ENCODE measurements around a stretch of chr2.

DNA sequence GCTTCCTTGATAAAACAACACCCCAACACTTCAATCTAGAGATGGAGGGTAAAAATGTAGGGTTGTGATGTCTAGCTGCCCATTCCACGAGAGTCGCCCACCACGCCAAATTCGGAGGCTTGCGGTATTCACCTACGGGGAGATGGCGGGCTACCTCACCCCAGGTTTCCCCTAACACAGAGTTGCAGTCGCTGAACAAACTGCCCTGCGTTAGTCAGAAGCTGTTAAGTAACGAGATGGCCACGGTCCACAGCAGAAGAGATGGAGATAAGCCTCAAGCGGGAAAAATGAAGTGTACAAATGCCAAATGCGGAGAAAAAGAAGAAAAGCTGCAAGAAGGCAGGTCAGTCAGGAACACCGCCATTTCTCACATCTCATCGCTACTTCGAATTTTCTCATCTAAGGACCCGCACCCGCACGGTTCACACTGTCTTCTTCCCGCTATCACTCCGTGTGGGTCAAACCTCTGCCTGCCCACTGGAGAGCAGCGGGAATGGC, 417 bp downstream of the ASB3 start:
- PRO-cap = no peak
- RRBS = no CpG with 5 or more reads among the region's 22 CpGs

DNA sequence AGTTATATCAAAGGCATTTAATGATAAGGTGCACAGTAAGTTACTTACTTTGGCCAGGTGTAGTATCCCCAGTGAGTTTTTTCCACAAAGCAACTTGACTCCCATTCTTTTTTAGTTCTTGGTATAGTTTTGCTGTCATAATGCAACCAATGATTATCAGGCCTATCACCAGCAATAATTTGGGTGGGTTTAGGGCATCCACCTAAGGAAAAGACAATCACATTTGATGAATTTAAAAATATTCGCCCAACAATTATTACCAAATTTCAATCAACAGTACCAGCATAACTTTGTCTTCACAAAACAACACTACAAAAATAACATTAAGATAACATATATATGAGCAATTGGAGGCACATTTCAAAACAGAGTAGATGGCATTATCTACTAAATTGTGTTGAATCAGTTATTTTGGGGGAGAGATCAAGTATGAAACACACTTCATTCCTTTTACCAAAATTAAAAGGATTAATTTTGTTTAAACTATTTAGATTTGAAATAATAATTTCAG, 35.8 kb upstream of the GPR75 start:
- PRO-cap = no peak
- RRBS = no CpG with 5 or more reads among the region's 1 CpG

DNA sequence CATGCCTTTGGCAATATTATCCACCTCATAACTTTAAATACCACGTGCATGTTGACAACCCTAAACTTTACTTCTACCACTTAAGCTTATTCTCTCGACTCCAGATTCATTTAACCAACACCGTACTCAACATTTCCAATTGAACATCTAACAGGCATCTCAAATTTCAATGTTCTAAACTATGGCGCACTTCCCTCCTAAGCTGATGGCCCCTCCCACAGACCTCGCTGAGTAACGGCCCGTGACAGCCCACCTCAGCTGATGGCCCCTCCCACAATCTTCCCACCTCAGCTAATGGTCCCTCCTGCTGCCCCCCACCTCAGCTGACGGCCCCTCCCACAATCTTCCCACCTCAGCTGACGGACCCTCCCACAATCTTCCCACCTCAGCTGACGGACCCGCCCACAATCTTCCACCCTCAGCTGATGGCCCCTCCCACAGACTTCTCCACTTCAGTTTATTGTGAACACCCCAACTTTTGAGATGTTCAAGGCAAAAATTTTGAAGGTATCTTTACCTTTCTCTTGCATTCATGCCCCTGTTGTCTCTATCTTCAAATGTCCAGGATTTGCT, 17.5 kb upstream of the C2orf73 start:
- PRO-cap = no peak
- RRBS = no CpG with 5 or more reads among the region's 11 CpGs

GRCh38 chr2:54329749-54330700, 659 bp upstream of the C2orf73 start:
- PRO-cap = bidirectional peak, plus-strand start at chr2:54330528, minus-strand start at chr2:54330543
- RRBS = 2% methylated on average over 16 of the region's 29 CpGs

DNA sequence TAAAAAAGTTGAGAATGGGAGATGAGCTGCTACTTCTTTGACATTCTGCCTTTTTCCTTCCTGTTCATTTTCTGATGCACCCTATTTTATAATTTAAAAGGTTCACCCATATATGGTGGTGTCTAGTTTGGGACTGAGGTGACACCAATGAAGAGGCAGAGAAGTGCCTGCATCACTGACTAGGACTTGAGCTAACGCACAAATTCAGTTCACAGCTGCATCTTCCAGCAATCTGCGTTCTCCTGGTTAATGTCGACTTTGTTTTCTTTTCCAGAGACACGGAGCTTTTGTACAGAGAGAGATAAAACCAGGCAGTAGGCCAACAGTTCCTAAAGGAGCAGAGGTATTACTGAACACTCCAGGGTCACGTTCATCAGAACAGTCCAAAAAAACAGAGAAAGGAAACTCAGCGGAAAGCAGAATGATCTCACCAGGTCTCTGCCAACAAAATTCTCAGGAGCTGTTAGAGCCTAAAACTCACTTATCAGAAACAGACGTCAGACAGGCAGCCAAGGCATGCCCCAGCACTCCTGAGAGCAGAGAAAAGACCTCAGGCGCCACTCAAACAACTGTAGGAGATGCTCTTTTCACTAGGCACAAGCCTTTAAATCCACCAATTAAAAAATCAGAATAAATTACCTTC, 29.4 kb downstream of the C2orf73 start:
- PRO-cap = no peak
- RRBS = no CpG with 5 or more reads among the region's 8 CpGs

DNA sequence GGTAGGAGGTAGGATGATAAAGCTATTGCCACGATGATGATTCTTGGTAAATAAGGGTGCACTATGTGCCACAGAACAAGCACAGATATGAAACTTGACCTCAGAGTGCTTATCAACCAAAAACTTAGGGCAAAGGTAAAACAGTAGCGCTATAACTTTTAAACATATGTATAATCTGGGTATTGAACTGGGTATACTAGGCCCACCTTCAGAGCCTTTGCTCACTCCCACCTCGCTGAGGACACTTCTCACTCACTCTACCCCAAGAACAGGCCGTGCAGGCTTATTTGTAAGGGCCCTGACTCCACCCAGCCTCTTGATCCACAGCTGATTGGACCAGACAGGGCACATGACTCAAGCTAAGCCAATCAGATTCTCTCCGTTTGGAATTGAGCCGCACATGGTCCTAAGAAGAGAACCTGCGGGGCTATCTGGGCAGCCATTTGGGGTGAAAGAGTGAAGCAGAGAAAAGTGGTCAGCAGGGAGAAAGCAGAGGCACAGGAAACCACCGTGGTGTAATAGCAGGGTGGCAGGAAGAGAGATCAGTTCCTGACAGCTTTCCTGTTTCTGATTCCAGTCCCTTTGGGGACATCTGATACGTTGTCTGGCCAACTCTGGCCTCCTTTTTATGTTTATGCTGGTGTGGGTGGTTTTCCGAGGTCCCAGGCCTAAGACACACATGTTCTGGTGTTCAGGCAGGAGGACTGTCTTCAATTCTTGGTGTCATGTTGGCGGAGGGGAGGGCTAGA, 26.4 kb upstream of the SPTBN1 start:
- PRO-cap = no peak
- RRBS = no CpG with 5 or more reads among the region's 11 CpGs

DNA sequence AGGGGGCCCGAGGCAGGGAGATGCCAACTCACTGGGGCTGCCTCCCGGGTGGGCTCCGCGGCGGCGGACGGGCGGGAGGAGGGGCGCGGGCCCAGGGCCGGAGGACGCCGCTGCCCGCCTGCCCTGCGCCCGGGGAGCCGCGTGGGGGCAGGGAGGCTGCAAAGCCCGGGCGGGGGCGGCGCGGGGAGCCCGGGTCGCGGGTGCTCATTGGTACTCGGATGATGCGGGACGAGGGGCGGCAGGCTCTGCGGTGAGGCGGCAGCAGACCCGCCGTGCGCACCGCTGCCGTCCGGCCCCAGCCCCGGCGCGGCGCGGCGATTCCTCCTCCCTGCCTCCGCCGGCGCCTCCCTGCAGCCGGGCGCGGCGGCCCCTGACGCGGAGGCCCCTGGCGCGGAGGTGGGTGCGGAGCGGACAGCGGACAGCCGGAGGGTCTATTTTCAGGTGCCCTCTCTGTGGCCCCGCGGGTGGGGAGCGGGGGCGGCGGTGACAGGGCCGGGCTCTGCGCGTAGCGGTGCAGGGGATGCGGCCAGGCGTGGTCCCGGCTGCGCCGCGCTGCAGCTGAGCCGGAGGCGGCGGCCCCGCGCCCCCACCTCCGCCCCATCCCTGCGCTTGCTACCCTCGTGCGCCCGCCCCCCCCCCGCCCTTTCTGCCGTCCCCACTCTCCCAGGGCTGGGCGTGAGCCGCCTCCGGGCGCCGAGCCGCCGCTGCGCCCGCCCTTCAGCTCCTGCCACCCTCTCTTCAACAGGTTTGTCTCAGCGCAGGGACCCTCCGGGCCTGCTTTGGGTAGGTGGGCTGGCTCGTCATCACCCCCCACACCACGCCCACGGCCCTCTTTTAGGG, 618 bp downstream of the SPTBN1 start:
- PRO-cap = bidirectional peak, plus-strand start at position 679 of the sequence, minus-strand start at position 554 of the sequence
- RRBS = 2% methylated on average over 75 of the region's 100 CpGs

GRCh38 chr2:54469670-54470001, 13.5 kb downstream of the SPTBN1 start:
- PRO-cap = no peak
- RRBS = no CpG with 5 or more reads among the region's 2 CpGs

GRCh38 chr2:54606562-54606947, 116.9 kb upstream of the EML6 start:
- PRO-cap = no peak
- RRBS = no CpG with 5 or more reads among the region's 10 CpGs

DNA sequence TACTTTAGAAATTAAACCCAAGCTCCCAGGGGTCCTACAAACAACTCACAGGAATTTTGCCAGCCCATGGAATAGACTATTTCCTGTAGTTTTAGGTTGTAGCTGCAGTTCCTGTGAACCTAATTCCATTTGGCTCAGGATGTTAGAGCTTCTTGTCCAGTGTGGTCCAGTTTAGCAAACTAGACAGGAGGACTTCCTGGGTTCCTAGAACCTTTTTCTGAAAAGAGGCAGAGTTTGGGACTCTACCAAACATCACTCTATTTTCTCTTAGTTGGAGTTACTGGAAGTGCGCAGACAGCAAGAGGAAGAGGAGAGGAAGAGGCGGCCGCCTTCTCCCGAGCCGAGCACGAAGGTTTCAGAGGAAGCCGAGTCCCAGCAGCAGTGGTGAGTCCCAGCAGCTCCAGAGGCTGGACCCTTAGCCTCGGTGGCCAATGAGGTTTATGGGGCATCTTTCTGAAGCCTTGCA, 64.5 kb upstream of the EML6 start:
- PRO-cap = no peak
- RRBS = no CpG with 5 or more reads among the region's 8 CpGs

DNA sequence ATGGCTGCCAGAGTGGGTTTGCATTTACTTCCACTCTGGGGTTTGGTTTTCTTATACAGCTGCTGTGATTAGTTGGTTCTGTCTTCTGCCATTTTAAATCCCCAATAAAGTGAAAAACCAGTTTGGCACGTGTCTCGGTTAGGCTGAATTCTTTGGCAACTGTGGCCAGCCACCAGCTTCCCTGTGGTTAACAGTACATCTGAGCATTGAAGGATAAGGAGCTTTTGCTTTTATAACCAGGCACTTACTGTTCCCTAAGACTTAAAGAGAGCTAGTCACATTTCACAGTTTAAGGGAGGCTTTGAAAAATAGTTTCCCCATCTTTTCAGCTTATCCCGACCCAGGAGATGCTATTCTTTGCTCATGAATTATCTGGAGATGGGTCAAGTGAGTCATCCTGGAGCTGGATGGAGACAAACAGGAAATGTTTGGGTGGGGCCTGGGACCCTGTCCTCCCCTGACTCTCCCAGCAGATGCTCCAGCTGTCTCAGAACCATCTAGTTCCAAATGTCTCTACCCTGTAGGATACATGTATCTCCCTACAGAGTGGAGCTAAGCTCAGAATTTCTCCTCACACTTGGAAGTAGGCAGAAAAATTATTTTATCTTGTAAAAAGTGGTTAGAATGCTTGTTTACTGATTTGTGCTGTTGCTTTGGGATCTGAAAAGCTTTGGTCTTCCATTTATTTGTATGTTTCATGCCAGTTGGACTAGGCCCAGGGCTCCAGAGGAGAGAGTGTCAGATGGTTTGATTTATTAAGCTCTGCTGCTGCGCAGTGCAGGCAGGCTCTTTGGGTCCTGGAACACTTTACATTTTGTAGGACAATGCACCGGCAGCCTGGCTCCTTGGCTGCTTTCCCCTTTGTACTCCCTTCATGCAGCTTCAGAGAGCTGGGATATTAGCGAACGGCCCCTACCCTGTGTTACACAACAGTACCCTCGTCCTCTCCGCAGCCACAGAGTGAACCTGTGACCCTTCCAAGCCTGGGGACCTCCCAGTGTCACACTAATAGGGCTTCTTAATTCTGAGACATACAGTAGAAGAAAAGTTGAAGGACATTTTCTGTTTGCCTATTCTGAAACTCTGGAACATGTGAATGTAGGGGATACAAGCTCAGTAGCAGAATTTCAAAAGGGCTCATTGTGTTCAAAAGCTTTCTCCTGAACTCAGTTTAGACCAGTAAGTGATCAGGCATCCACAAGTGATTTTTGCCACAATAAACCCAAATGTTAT, 56.9 kb upstream of the EML6 start:
- PRO-cap = no peak
- RRBS = no CpG with 5 or more reads among the region's 9 CpGs

DNA sequence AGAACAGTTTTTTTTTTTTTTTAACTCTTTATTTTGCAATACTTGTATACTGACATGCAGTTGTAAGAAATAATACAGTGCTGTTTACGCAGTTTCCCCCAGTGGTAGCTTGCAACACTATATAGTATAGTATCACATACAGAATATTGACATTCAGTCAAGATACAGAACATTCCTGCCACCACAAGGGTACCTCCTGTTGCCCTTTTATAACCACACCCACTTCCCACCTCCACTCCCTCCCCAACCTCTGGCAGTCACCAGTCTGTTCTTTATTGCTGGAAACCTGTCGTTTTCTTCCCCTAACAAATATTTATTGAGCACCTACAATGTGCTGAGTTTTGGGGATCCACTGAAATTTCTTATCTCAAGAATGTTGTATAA, 51.6 kb upstream of the EML6 start:
- PRO-cap = no peak
- RRBS = no CpG with 5 or more reads among the region's 2 CpGs

- PRO-cap = unidirectional peak, plus-strand start at chr2:54708644
- RRBS = no CpG with 5 or more reads among the region's 24 CpGs
These were observed 15.0 kb upstream of the EML6 start for GRCh38 chr2:54708351-54709031.

DNA sequence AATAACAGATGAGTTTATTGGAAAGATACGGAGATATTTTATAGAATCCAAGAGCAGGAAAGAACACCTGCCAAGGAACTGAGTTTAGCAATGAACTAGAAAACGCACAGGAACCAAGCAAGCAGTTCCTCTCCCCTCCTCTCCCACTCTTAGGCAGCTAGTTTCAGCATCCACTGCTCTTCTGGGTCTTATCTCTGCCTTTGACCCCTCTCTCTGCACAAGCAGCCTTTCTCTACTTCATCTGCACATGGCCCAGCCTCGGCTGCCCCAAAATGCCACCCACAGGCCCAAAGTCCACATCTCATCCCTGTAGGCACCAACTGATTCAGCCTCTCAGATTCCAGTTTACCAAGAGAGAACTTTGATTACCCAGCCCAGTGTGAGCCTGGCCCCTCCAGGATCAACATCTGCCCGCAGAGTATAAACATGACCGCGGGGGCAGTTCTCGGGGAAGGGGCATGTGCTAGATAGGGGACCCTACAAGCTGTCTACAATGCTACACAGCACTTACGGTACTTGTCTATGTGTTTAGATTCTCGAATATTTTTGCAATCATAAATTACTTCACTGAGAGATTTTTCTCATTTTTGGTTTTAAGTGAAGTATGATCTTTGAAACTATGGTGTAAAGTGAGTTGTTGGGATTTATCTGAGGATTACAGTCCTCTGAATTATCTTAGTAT, 141.7 kb downstream of the RTN4 start:
- PRO-cap = no peak
- RRBS = no CpG with 5 or more reads among the region's 9 CpGs

- PRO-cap = no peak
- RRBS = no CpG with 5 or more reads among the region's 11 CpGs
These were observed 83.1 kb downstream of the RTN4 start for GRCh38 chr2:54966822-54967894.

DNA sequence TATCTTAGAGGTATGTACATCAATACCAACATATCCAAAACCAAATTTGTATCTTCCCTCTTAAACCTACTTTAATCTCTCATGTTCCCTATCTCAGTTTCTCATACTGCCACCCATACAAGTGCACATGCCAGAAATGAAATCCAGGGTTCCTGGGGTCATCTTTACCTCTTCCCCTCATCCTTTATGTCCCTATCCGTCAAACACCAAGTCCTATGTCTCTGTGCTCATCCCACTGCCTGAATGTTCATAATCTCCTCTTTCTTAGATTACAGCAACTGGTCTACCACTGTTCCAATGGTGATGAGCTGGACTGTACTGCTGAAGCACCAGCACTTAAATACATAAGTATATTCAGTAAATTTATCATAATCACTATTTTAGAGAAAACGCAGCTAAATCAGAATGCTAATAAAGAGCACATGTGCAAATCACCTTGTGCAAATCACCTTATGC, 26.2 kb downstream of the RTN4 start:
- PRO-cap = no peak
- RRBS = no CpG with 5 or more reads among the region's 2 CpGs

GRCh38 chr2:55026694-55027572, 23.3 kb downstream of the RTN4 start:
- PRO-cap = no peak
- RRBS = no CpG with 5 or more reads among the region's 10 CpGs

DNA sequence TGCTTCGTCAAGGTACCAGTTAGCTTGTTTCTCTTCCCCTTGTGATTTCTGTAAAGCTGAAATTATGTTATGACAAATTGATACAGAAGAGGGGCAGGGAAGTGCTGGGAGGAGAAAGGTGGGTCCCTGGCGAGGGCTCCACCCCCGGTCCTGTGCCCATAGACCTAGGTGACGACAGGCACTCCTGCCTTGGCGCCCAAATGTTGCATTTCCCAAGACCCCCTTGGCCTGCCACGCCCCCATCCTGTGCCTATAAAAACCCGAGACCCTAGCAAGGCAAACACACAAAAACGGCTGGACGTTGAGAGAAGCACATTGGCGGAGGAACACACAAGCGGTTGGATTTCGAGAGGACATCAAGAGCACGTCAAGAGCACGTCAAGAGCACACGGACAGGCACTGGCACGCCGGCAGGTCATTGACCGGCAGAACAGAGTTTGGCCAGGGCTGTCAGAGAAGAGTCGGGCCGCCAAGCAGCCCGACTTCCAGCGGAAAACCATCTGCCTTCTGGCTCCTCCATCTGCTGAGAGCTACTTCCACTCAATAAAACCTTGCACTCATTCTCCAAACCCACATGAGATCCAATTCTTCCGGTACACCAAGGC, 11.5 kb upstream of the RTN4 start:
- PRO-cap = no peak
- RRBS = no CpG with 5 or more reads among the region's 23 CpGs

- PRO-cap = no peak
- RRBS = no CpG with 5 or more reads among the region's 12 CpGs
These were observed 68.2 kb downstream of the CLHC1 start for GRCh38 chr2:55163616-55164527.

DNA sequence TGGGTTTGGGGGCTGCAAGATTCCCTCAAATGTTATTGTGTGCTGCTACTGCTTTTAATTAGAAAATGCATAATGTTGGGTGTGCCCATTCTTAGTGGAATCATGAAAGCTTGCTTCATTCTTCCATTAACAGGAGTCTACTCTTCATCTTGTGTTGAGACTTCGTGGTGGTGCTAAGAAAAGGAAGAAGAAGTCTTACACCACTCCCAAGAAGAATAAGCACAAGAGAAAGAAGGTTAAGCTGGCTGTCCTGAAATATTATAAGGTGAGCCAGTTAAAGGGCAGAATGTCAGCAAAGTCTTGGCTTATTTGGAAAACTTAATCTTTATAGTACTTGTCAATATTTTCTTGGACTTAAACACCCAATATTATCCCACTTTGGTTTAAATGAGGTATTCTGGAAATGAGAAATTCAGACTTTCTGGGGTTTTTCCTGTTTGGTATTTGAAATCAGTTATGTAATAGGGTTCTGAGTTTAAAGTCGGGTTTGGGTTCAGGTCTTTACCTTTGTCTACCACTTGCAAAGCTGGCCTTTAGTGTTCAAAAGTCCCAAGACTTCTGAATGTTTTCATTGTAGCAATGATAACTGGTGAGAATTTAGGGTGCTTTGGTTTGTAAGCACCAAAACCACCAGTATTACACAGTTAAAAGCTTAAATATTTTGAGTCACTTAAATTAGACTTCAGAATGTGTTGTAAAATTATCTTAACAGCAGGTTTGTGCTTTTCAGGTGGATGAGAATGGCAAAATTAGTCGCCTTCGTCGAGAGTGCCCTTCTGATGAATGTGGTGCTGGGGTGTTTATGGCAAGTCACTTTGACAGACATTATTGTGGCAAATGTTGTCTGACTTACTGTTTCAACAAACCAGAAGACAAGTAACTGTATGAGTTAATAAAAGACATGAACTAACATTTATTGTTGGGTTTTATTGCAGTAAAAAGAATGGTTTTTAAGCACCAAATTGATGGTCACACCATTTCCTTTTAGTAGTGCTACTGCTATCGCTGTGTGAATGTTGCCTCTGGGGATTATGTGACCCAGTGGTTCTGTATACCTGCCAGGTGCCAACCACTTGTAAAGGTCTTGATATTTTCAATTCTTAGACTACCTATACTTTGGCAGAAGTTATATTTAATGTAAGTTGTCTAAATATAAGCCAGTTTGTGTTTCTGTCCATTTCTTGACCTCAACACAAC, 2.6 kb downstream of the RPS27A start:
- PRO-cap = no peak
- RRBS = no CpG with 5 or more reads among the region's 6 CpGs

Data from kidney (tissue), 2 donors.